Measurements from ENCODE around the genes ZDBF2 and DYTN.

- PRO-cap, 2 experiments = no peak in any of the 2 experiments
Observed at GRCh38 chr2:205768926-205769365, 86.6 kb downstream of the NRP2 start.

DNA sequence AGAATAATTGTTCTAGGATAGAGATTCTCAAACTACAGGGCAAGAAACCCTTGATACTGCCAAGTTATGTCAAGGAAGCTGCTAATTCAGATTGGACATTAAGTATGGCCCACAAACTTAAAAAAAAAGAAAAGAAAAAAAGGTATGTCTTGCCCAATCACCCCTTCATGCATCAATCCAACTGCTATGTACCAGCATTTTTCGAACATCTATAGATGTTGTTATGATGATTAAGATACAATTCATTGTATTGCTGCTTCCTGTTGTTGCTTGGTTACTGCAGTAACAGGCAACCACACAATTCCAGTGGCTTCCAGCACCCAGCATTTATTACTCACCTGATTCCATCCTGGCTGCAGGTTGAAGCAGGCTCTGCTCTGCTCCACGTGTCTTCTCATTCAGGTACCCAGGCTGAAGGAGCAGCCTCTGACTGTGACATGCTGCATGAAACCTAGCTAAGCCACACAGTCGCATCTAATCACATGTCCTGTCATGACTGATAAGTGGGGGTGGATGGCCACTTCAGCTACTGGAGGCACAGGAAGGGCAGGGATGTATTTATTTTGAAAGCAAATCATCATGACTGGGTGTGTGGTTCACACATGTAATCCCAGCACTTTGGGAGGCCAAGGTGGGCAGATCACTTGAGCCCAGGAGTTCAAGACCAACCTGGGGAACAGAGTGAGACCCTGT is 196.8 kb downstream of the INO80D start:
- PRO-cap, 2 experiments = no peak in any of the 2 experiments

DNA sequence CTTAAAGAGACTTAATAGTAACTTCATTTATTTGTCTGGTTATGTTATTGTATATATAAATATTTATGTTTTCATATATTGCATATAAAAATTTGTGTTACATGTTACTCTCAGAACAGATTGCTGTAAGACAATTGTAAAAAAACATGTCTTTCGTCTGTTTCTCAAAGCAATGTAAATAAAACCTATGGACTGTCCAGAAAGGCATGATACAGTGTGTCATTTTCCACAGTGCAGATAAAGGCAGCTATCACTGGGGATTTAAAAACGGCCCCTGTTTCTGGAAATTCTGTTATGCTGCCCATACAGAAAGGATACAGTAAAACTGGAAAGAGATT is 649 bp upstream of the INO80D start:
- PRO-cap, 2 experiments = no peak in any of the 2 experiments

- PRO-cap, 2 experiments = no peak in any of the 2 experiments
Observed at GRCh38 chr2:206149650-206149989, 9.6 kb downstream of the NDUFS1 start.

- PRO-cap, 2 experiments = peak in 2 of 2 experiments; most common plus-strand start chr2:206274688 (in 2); most common minus-strand start chr2:206274872 (in 2)
Observed at GRCh38 chr2:206274361-206275449, at the start of gene ZDBF2. Gene ZDBF2, plus strand, starts transcription at chr2:206274663.

DNA sequence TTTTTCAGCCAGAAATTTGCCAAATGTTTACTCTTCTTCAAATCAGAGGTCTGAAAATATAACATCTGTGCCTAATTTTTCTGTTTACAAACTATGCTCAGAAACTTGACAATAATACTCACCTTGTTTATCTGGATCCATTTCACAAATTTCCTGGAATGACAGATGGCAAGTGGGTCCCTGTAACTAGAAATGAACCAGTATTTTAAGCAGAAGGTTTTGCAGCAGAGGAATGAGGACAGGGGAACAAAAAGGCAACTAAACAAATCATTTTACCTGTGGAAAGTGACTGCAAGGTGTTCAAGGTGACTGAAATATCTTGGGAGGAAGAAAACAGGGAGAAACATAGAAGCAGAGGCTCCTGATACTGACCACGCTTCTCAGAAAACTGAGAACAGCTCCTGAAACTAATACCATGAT is at the start of gene DYTN:
DYTN (minus strand) TSS at position 258 of the 420 bp plus-strand sequence.
- PRO-cap, 2 experiments = no peak in any of the 2 experiments

DNA sequence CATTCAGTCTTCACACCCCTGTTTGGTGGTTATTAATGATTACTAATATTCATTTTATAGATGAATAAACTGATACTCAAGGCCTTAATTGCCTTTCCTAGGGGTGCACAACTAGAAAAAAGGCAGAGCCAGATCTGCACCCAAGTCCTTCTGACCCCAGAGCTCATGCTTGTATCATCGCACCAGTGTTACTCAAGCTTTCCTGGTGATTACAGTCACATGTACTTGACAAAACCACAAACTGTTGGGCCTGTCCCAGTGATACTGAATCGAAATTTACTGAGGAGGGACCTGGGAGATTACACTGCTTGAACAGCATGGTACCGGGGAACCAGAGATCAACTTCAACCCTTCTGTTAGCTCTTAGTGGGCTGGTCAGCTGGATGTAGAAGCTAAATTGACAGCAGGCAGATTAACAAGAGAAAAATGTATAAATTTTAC is 33.7 kb downstream of the FASTKD2 start:
- PRO-cap, 2 experiments = no peak in any of the 2 experiments

- PRO-cap, 2 experiments = no peak in any of the 2 experiments
Observed at GRCh38 chr2:206858966-206859654, 80.2 kb upstream of the CPO start.

- PRO-cap, 2 experiments = no peak in any of the 2 experiments
Observed at GRCh38 chr2:207165354-207165511, 515 bp downstream of the KLF7 start.

DNA sequence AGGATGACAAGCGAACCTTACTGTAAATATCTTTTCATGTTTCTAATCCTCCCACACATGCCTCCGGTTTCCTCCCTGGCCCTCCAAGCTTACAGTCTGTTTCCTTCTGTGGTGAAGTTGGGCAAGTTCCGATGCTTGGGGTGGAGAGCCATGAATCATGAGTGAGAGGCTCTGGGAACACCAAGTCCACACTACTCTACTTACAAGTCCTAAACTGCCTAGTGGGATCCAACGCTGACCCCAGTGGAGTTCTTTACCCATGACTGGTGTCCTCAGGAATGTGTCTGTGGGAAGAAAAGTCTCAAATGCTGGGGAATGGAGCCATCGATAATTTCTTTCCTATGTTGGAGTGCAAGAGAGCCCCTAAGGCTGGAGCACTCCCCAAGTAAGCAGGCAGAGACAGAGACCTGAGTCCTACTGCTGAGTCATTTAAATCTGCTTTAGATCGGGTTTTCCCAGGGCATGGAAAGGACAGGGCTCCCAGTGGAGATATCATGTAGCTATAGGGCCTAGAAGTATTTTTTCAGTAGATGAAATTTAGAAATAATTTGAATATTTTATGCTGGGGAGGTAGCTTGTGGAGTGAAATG is 73.5 kb upstream of the KLF7 start:
- PRO-cap, 2 experiments = no peak in any of the 2 experiments

GRCh38 chr2:207505741-207505996 is 24.1 kb upstream of the CREB1 start:
- PRO-cap, 2 experiments = no peak in any of the 2 experiments

- PRO-cap, 2 experiments = no peak in any of the 2 experiments
Observed at GRCh38 chr2:207710705-207711266, 654 bp upstream of the CCNYL1 start.

DNA sequence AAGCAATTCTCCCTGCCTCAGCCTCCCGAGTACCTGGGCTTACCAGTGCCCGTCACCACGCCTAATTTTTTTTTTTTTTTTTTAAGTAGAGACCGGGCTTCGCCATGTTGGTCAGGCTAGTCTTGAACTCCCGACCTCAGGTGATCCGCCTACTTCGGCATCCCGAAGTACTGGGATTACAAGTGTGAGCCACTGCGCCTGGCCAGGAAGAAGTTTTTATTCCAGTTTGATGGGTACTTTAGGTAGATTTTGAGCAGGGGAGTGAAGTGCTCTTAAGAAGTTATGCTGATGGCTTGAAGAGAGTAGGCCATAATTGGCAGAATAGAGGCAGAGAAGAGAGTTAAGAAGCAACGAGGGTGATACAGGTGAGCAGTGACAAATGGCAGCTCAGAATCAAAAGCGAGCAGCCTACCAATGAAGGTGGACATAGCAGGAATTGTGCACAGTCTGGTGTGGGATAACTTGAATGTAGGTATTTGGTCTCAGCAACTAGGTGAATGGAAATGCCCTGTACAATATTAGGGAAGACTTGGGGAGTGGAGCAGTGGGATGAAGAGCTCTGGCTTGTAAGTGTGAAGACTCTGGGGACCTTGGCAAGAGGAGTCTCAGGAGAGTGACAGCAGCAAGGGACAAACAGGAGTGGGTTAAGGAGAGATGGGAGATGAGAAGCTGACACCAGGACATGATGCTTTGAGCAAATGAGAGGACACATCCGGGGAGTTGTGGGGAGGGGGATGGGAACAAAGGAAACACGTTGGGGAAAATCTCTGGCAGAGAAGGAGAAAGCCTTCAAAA is 25.0 kb downstream of the FZD5 start:
- PRO-cap, 2 experiments = no peak in any of the 2 experiments

GRCh38 chr2:207747950-207748924 is 21.5 kb downstream of the FZD5 start:
- PRO-cap, 2 experiments = no peak in any of the 2 experiments

- PRO-cap, 2 experiments = no peak in any of the 2 experiments
Observed at GRCh38 chr2:207845292-207845600, 75.5 kb upstream of the FZD5 start.

- PRO-cap, 2 experiments = no peak in any of the 2 experiments
Observed at GRCh38 chr2:207897445-207897767, 127.7 kb upstream of the FZD5 start.

- PRO-cap, 2 experiments = peak in 2 of 2 experiments; most common plus-strand start chr2:208257230 (in 1); most common minus-strand start chr2:208257387 (in 2)
Observed at GRCh38 chr2:208256939-208257657, 2.2 kb upstream of the IDH1 start.

- PRO-cap, 2 experiments = no peak in any of the 2 experiments
Observed at GRCh38 chr2:208305717-208306491, 39.8 kb downstream of the PIKFYVE start.

GRCh38 chr2:208463019-208463364 is 56.4 kb downstream of the PTH2R start:
- PRO-cap, 2 experiments = no peak in any of the 2 experiments

GRCh38 chr2:209368937-209369308 is 54.9 kb upstream of the MAP2 start:
- PRO-cap, 2 experiments = no peak in any of the 2 experiments